Cardiac fibroblast (primary cell): ENCODE data around the gene CAMTA1.

DNA sequence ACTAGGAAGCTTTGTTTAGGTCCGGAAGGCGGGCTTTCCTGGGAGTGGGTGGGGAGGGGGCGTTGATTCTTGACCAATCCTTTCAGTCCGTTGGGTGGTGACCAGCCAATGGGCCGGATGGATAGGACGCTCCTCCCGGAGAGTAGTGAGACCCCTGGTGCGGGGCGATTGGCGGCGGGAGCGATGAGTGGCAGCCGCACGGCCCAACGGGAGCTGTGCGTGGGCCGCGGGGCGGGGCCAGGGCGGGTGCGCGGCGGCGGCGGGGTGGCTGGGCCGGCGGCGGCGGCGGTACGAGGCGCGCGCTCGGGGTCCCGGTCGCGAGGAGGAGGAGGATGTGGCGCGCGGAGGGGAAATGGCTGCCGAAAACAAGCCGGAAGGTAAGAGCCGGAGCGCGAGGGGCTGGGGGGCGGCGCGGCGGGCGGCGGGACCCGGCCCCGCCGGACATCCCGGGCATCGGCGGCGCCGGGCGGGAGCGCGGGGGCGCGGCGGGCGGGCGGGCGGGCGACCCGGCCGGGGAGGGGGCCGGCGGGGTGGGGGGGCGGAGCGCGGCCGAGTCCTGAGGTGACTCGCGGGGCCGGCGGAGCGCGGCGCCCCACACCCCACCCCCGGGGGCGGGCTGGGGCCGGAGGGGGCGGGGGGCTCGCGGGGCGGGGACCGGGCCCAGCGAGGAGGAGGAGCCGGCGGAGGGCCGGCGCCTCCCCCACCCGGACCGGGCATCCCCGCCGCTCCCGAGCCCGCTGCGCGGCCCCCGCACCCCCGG is at the start of gene CAMTA1:
Gene CAMTA1, plus strand, starts transcription at position 256 of the 760 bp plus-strand sequence.
- RRBS = 1% methylated on average over 58 of the region's 108 CpGs

GRCh38 chr1:6848852-6849704 is 63.8 kb downstream of the CAMTA1 start:
- RRBS = no CpG with 5 or more reads among the region's 4 CpGs

DNA sequence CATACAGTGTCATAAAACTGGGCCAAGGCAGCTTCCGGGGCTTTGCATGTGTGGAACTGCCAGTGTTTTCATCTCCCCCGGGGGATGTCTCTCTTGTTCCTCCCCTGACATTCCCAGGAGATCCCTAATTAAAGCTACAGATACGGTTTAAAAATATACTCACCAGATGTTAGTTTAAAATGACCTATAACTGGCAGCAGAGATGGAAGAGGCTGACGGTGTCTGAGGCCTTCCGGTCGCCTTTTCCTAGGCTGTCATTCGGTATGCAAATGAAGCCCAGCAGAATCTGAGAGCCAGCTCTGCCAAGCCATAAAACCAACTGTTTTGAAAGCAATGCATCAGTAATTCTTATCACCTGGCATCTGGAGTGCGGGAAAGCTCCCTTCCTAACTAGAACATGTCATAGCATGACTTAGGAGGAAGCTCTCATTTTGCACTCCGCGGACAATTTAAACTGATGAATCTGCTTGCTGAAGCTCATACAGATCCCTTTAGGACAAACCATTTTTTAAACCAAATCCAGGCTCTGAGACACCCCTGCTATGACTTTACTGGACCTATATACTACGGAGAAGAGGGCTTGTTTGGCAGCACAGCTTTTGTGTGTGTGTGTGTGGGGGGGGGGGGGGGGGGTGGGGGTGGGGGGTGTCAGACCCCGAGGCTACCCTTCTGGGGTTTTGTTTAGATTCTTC is 436.4 kb upstream of the VAMP3 start:
- RRBS = no CpG with 5 or more reads among the region's 12 CpGs

DNA sequence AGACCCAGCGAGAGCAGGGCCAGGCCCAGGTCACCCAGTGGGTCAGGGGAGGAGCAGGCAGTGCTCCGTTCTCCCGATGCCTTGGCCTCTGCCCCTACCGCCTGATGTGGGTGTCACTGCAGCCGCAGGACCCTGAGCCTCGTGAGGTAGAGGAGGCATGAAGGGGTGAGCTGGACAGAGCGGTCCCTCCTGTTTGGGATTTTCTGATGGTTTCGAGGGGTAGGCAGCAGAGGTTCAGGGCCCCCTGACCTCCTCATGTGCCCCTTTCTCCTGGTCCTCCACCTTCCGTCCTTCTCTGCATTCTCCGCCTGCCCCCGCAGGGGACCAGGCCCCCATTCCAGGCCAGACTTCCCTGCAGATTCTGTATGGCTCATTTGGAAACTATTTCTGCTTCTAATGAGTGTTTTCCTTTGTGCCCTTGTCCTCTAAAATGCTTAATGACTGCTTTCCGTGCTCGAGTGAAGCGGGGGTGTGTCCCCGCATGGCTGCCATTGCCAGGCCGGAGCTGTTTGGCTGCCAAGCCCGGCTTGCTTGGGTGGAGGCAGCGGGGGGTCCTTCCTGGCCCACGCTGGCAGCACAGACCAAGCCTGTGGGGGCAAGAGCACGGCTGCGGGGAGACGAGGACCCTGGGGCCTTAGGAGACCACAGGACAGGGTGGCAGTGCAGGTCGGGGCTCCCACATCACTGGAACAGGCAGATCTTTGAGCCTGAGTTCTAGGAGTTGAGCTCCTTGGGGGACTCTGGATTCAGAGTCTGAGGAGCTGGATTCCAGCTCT is 299.3 kb upstream of the VAMP3 start:
- RRBS = no CpG with 5 or more reads among the region's 23 CpGs

GRCh38 chr1:7549157-7549748 is 221.8 kb upstream of the VAMP3 start:
- RRBS = no CpG with 5 or more reads among the region's 8 CpGs

DNA sequence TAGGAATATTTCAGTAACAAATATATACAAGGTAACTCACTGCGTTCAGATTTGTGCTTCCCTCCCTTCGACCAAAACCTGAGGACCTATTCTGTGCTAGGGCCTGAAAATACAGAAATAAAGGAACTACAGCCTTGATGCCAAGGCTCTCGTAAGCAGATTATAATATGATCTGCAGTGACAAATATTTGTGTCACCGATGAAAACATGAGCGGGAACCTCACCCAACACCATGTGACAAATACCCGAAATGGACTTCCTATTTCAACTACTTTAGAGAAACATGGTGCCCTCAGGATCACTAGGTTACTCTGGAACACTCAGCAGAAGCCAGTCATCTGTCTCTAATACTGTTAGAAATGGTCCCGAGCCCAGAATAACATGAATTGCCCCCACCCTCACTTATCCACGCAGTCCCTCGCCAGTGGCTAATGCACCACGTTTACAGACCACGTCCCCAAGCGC is 481 bp upstream of the VAMP3 start:
- RRBS = no CpG with 5 or more reads among the region's 12 CpGs

DNA sequence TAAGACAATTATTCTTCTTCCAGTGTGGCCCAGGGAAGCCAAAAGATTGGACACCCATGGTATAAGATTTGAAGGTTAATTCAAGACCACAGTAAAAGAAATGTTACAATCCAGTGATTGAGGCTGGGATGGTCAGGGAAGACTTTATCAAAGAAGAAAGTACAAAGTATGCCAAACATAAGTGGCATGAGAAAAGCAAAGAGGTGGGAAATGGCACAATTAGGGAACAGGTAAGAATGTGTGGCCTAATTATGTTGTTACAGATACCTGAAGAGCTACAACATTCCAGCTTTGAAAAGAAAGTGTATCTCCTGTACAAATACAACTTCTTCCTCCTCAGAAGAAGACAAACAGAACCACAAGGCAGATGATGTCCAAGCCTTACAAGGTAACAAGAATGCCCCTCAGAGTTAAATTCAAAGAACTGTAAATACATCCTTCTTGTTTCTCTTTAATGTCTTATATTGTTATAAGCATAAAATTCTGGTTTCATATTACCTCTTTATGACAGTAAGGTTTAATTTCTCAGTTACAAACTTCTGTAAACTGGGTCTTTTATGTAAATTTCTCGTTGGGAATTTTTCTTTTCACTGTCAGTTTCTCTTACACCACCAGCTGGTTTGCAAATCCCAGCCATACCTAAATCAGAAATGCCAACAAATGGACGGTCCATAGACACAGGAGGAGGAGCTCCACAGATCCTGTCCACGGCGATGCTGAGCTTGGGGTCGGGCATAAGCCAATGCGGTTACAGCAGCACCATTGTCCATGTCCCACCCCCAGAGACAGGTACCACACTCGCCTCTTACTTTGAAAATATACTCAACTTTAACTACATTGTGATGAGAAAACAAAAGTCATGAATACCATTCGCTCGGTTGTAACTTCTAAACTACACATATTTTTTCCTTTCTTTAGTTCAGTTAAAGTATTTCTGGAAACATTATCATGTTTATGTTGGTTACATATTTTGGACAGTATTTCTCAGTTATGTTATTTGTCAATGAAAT is 32.7 kb downstream of the UTS2 start:
- RRBS = no CpG with 5 or more reads among the region's 9 CpGs

DNA sequence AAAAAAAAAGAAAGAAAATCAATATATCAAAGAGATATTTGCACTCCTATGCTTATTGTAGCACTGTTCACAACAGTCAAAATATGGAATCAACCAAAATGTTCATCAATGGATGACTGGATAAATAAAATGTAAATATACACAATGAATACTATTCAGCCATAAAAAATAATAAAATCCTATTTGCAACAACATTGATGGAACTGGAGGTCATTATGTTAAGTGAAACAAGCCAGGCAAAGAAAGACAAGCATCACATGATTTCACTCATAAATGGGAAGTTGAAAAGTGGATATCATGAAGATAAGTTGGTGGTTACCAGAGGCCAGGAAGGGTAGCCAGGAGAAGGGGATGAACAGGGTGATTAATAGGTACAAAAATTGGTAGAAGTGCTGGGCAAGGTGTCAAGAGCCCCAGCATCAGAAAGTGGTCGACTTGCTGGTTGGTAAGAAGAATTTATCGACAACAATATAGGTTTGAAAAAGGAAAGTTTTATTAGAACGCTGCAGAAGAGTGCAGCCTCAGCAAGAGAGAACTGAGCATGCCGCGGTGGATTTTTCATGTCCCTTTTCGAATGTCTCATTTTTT is 1.4 kb upstream of the PARK7 start:
- RRBS = no CpG with 5 or more reads among the region's 6 CpGs

GRCh38 chr1:8002983-8003241 is 23.2 kb downstream of the ERRFI1 start:
- RRBS = no CpG with 5 or more reads among the region's 4 CpGs

DNA sequence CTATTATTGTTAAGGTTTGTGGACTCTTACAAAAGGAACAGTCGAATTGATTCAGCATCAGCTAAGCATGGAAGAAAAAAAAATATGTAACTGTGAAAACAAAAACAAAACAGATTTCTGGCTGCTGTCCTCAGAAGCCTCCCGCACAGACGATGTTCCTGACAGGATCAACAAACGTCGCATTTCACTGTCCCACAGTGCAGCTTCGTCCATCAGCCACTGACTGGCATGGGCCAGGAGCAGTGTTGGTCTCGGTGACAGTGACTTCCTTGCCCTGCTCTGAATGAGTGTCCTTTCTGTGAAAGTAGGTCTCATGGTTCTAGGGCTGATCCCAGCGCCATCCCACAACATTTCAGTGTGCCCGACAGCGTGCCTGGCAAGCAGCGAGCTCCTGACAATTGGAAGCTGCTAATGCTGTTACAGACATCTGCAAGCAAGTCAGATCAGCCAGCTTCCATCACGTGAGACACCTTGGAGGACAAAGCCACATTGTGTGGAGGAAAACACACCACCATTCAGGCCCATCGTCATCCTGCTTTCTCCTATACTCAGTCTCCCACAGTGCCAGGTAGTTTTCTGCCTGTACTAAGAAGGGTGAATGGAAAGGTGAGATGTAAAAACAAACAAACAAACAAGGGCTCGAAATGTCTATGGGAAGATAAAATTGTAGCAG is 22.0 kb downstream of the ERRFI1 start:
- RRBS = no CpG with 5 or more reads among the region's 14 CpGs

DNA sequence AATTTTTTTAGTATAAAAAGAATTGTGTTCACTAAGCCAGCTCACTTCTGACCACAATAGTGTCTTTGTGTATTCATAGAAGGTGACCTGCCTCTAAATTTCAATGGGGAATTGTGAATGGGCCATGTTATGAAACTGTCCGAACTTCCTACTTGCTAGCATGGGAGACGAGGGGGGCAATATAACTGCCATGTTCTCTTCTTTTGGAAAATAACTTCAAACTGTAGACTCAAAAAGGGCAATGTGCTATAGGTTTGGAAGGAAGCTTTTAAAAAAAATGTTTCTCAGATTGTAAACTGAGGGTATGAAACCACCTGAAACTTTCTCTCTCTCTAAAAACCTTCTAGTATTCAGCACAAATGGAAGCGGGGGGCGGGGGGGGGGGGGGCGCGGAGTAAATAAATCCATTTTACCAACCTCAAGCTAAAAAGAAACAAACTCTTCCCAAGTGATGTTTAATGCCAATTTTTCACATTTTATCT is 8.1 kb downstream of the ERRFI1 start:
- RRBS = no CpG with 5 or more reads among the region's 6 CpGs

DNA sequence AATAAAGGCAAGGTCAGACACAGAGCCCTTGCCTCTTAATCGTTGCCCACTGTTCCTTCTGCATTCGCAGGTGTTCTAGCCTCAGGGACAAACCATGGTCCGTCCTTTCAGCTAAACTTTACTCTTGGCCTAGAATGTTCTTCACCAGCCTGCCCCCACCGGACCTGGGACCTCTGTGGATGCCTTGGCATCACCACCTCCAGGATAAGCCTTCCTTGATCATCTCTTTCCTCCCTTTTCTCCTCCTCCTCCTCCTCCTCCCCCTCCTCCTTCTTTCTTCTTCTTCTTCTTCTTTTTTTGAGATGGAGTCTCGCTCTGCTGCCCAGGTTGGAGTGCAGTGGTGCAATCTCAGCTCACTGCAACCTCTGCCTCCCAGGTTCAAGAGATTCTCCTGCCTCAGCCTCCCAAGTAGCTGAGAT is 40.3 kb upstream of the ERRFI1 start:
- RRBS = no CpG with 5 or more reads among the region's 5 CpGs

GRCh38 chr1:8075492-8076040 is 49.5 kb upstream of the ERRFI1 start:
- RRBS = no CpG with 5 or more reads among the region's 10 CpGs

GRCh38 chr1:8077898-8078976 is 52.1 kb upstream of the ERRFI1 start:
- RRBS = no CpG with 5 or more reads among the region's 12 CpGs

- RRBS = no CpG with 5 or more reads among the region's 10 CpGs
Observed at GRCh38 chr1:8092719-8093260, 66.7 kb upstream of the ERRFI1 start.

DNA sequence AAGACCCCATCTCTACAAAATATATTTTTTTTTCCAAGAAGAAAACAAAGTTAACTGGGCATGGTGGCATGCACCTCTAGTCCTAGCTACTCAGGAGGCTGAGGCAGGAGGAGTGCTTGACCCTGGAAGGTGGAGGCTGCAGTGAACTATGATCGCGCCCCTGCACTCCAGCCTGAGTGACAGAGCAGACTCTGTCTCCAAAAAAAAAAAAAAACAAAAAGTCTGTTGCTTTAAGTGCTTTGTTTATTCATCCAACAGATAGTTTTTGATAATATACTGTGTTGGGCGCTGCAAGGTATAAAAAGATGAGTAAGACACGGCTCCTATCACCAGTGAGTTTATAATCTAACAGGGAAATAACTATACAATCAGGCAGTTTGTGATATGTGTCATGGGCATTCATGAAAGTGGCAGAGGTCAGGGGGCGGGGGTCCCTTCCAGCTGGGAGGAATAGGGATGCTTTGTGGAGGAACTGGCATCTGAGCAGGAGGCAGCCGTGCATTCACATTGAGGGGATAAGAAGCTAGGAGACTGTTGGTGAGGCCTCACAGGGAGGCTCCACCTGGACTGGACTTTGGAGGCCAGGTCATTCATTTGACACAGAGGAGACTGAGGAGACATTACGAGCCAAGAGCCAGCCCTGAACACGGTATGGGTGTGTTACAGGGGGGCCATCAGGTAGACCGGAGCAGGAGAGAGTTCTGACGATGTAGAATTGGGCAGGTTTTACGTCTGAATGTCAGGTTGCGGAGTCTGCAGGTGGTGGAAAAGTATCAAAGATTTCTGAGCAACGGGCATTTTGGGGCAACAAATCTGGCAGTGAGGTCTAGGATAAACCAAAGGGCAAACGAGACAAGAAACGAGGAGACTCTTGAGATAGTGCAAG is 67.4 kb upstream of the ERRFI1 start:
- RRBS = no CpG with 5 or more reads among the region's 15 CpGs

- RRBS = no CpG with 5 or more reads among the region's 8 CpGs
Observed at GRCh38 chr1:8116918-8117346, 90.8 kb upstream of the ERRFI1 start.

DNA sequence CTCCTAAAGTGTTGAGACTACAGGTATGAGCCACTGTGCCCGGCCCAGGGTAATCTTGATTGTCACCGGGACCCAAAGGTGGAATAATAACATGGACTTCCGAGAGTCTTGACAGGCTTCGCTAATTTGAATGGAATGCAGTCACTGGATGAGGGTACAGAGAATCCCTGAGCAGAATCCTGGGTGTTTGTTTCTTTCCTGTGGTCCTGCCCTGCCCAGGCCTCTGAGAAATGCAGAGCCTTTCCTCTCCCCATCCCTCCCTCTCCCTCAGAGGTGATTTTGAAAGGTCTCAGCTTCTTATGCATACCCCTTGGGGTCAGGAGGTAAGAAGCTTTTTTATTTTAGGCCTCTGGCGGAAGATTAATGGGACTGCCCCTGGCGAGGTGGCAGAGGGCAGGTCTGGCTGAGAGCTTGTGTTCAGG is 116.7 kb upstream of the SLC45A1 start:
- RRBS = no CpG with 5 or more reads among the region's 6 CpGs

GRCh38 chr1:8202125-8202943 is 115.6 kb upstream of the SLC45A1 start:
- RRBS = no CpG with 5 or more reads among the region's 20 CpGs

- RRBS = no CpG with 5 or more reads among the region's 18 CpGs
Observed at GRCh38 chr1:8352386-8352876, 34.5 kb downstream of the SLC45A1 start.